Keratinocyte (primary cell): Measurements from ENCODE around the genes SPN, ZG16 and TAOK2.

GRCh38 chr16:29007803-29008606, 23.2 kb downstream of the LAT start:
CAGE:
- cytosol, long polyA minus RNA = no peak
- cytosol, long polyA plus RNA = no peak
- long polyA plus RNA = no peak
- nucleus, long polyA minus RNA = no peak
- nucleus, long polyA plus RNA = no peak

CAGE:
- cytosol, long polyA minus RNA = no peak
- cytosol, long polyA plus RNA = no peak
- long polyA plus RNA = no peak
- nucleus, long polyA minus RNA = no peak
- nucleus, long polyA plus RNA = no peak
Measured at GRCh38 chr16:29154666-29155434, 170.0 kb downstream of the LAT start.

CAGE:
- cytosol, long polyA minus RNA = no peak
- cytosol, long polyA plus RNA = no peak
- long polyA plus RNA = no peak
- nucleus, long polyA minus RNA = no peak
- nucleus, long polyA plus RNA = no peak
Measured at GRCh38 chr16:29155435-29155774, 170.6 kb downstream of the LAT start.

GRCh38 chr16:29159446-29159824, 174.6 kb downstream of the LAT start:
CAGE:
- cytosol, long polyA minus RNA = no peak
- cytosol, long polyA plus RNA = no peak
- long polyA plus RNA = no peak
- nucleus, long polyA minus RNA = no peak
- nucleus, long polyA plus RNA = no peak

GRCh38 chr16:29172449-29172896, 187.6 kb downstream of the LAT start:
CAGE:
- cytosol, long polyA minus RNA = no peak
- cytosol, long polyA plus RNA = no peak
- long polyA plus RNA = no peak
- nucleus, long polyA minus RNA = no peak
- nucleus, long polyA plus RNA = no peak

DNA sequence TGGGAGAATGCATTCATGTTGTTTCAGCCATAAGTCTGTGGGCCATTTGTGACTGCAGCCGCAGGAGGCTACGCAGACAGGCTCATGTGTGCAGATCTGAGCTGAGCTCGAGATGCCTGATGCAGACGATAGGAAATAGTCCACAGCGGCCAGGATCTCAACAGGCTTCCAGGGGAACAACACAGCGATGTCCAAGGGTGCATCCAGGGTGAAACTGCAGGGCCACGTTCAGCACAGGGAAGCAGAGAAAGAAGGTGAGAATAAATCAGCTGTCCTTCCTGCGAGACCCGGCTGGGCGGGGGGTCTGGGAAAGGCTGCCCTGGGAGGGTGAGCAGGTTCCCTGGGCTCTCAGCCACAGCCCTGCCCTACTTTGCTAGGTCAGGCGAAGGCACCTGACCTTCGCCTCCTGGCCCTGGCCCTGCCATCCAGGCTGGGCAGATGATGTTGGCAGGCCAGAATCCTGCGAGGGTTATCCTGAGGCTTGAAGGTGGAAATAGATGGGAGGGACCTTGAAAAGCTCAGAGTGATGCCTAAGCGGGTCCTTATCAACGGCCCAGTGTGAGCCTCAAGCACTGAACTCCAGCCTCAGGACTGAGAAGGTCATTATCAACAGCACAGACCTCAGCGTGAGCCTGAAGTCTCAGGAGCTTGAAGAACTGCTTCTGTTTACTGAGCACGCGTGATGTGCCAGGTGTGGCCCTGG, 191.2 kb downstream of the LAT start:
CAGE:
- cytosol, long polyA minus RNA = no peak
- cytosol, long polyA plus RNA = no peak
- long polyA plus RNA = no peak
- nucleus, long polyA minus RNA = no peak
- nucleus, long polyA plus RNA = no peak

DNA sequence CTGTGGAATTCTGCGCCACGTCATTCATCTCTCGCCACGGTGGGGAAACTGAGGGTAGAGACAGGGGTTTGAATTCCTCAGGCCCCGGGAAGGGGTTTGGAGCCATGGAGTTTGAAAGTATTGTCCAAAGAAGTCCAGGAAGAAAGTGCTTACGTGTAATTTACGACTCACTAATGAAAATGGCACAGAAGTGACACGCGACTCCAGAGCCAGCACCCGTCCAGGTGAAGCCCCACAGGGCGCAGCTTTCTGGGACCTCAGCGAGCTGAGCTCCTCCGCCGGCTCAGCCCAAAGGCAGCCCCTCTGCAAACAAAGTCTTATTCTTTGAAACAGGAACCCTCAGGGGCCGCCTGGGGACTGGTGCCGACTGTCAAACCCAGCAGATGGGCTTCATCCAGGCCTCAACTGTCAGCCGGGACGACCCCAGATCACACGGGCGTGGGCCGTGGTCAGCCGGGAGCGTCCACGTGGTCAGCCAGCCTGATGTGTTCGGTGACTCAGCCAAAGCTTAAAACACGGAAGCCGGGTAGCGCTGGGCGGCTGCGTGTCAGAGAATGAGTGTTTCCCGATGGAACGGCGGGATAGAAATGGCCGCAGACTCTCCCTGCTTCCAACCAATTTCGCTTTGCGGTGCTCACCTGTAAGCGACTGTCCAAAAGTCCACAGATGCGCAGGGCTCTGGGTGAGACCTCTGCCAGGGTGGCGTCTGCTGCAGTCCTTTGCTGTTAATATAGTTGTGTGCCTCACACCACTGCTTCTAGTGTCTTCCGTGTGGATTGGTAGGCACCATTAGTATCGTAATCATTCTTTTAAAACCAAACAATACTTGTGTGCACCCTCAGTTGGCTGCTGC, 200.2 kb downstream of the LAT start:
CAGE:
- cytosol, long polyA minus RNA = no peak
- cytosol, long polyA plus RNA = no peak
- long polyA plus RNA = no peak
- nucleus, long polyA minus RNA = no peak
- nucleus, long polyA plus RNA = no peak

GRCh38 chr16:29255026-29255399, 151.5 kb downstream of the NPIPB11 start:
CAGE:
- cytosol, long polyA minus RNA = no peak
- cytosol, long polyA plus RNA = no peak
- long polyA plus RNA = no peak
- nucleus, long polyA minus RNA = no peak
- nucleus, long polyA plus RNA = no peak

DNA sequence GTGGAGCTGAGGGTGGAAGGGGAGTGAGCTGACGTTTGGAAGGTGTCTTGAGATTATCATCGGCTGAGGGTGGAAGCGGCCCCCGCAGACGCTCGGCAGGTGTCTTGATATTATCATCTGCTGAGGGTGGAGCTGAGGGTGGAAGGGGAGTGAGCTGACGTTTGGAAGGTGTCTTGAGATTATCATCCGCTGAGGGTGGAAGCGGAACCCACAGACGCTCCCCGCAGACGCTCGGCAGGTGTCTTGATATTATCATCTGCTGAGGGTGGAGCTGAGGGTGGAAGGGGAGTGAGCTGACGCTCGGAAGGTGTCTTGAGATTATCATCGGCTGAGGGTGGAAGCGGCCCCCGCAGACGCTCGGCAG, 24.5 kb downstream of the NPIPB11 start:
CAGE:
- cytosol, long polyA minus RNA = no peak
- cytosol, long polyA plus RNA = no peak
- long polyA plus RNA = no peak
- nucleus, long polyA minus RNA = no peak
- nucleus, long polyA plus RNA = no peak

GRCh38 chr16:29604683-29605139, 58.3 kb upstream of the SPN start:
CAGE:
- cytosol, long polyA minus RNA = no peak
- cytosol, long polyA plus RNA = no peak
- long polyA plus RNA = no peak
- nucleus, long polyA minus RNA = no peak
- nucleus, long polyA plus RNA = no peak

DNA sequence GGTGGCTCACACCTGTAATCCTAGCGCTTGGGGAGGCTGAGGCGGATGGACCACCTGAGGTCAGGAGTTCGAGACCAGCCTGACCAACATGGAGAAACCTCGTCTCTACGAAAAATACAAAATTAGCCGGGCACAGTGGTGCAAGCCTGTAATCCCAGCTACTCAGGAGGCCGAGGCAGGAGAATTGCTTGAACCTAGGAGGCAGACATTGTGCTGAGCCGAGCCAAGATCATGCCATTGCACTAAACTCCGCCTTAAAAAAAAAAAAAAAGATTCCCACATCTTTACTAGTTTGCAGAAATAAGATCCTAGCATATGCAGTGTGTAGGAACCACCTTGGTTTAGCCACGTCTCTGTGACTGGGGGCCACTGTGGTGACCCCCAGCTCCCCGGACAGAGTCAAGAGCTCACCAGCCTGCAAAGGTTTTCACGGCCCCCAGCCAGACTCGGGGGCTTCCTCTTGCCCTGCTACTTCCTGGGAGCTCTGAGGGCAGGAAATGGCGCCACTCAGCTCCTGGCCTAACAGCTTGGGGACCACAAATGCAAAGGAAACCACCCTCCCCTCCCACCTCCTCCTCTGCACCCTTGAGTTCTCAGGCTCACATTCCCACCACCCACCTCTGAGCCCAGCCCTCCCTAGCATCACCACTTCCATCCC, 556 bp upstream of the SPN start:
CAGE:
- cytosol, long polyA minus RNA = no peak
- cytosol, long polyA plus RNA = no peak
- long polyA plus RNA = no peak
- nucleus, long polyA minus RNA = no peak
- nucleus, long polyA plus RNA = no peak

CAGE:
- cytosol, long polyA minus RNA = no peak
- cytosol, long polyA plus RNA = no peak
- long polyA plus RNA = no peak
- nucleus, long polyA minus RNA = no peak
- nucleus, long polyA plus RNA = no peak
Measured at GRCh38 chr16:29663020-29663857, at the start of gene SPN. Gene SPN (plus strand): TSS chr16:29663247.

DNA sequence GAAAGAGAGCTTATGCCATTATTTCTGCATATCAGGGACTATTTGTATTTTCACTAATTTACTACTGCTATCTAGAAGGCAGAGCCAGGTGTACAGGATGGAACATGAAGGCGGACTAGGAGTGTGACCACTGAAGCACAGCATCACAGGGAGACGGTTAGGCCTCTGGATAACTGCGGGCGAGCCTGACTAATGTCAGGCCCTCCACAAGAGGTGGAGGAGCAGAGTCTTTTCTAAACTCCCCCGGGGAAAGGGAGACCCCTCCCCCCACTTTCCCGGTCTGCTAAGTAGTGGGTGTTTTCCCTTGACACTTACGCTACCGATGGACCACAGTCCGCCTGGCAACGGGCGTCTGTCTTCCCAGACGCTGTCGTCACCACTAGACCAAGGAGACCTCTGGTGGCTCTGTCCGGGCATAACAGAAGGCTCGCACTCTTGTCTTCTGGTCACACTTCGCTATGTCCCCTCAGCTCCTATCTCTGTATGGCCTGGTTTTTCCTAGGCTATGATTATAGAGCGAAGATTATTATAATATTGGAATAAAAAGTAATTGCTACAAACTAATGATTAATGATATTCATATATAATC, 24.3 kb downstream of the C16orf54 start:
CAGE:
- cytosol, long polyA minus RNA = no peak
- cytosol, long polyA plus RNA = no peak
- long polyA plus RNA = no peak
- nucleus, long polyA minus RNA = no peak
- nucleus, long polyA plus RNA = no peak

GRCh38 chr16:29777974-29778691, at the start of gene ZG16:
Gene ZG16 (plus strand): TSS chr16:29778256.
CAGE:
- cytosol, long polyA minus RNA = no peak
- cytosol, long polyA plus RNA = no peak
- long polyA plus RNA = no peak
- nucleus, long polyA minus RNA = no peak
- nucleus, long polyA plus RNA = no peak

CAGE:
- cytosol, long polyA minus RNA = no peak
- cytosol, long polyA plus RNA = no peak
- long polyA plus RNA = no peak
- nucleus, long polyA minus RNA = no peak
- nucleus, long polyA plus RNA = no peak
Measured at GRCh38 chr16:29790879-29791481, 429 bp downstream of the KIF22 start.

DNA sequence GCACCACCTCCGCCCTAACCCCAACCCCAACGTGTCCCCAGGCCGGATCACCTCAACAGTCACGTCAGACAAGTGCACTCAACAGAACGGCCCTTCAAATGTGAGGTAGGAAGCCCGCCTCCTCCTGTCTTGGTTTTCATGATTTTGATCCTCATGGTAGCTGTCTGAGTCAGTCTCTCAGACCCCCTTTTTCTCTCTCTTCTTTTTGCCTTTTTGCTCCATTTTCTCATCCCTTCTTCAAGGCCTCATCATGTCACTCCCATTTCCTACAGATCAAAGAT, 1.8 kb downstream of the MAZ start:
CAGE:
- cytosol, long polyA minus RNA = no peak
- cytosol, long polyA plus RNA = no peak
- long polyA plus RNA = no peak
- nucleus, long polyA minus RNA = no peak
- nucleus, long polyA plus RNA = no peak

DNA sequence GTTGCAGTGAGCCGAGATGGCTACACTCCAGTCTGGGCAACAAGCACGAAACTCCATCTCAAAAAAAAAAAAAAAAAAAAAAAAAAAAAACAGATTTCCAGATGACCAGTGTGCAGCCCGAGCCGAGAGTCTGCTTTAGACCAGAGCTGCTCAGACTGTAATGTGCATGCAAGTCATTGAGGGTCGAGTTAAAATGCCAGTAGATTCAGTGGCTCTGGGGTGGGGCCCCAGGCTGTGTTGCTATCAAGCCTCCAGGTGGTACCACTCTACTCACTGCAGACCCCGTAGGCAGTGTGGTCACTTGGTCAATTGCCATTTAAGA, 3.9 kb downstream of the MVP start:
CAGE:
- cytosol, long polyA minus RNA = no peak
- cytosol, long polyA plus RNA = no peak
- long polyA plus RNA = no peak
- nucleus, long polyA minus RNA = no peak
- nucleus, long polyA plus RNA = no peak

GRCh38 chr16:29839841-29840691, 19.8 kb downstream of the MVP start:
CAGE:
- cytosol, long polyA minus RNA = no peak
- cytosol, long polyA plus RNA = no peak
- long polyA plus RNA = no peak
- nucleus, long polyA minus RNA = no peak
- nucleus, long polyA plus RNA = no peak

CAGE:
- cytosol, long polyA minus RNA = start-site peak on the plus strand at chr16:29973872-29973895, 75 reads
- cytosol, long polyA plus RNA = no peak
- long polyA plus RNA = no peak
- nucleus, long polyA minus RNA = start-site peak on the plus strand at chr16:29973877-29973900, 137 reads
- nucleus, long polyA plus RNA = start-site peak on the plus strand at chr16:29973890-29973901, 114 and 63 reads in 2 replicates
Measured at GRCh38 chr16:29973093-29974050, at the start of gene TAOK2. Gene TAOK2 (plus strand): TSS chr16:29973868.

GRCh38 chr16:29982501-29983391, 9.1 kb downstream of the TAOK2 start:
CAGE:
- cytosol, long polyA minus RNA = no peak
- cytosol, long polyA plus RNA = no peak
- long polyA plus RNA = no peak
- nucleus, long polyA minus RNA = no peak
- nucleus, long polyA plus RNA = no peak